Spleen (tissue), 7 donors: ENCODE data around the gene ZDHHC13.

GRCh38 chr11:18408439-18409248 is 3.5 kb upstream of the LDHC start:
- PRO-cap, 4 experiments, result peak in 1 of 4 experiments; most common plus-strand start chr11:18408967 (in 1)
- RAMPAGE, long total RNA, 4 experiments, result no peak in any of the 4 experiments

DNA sequence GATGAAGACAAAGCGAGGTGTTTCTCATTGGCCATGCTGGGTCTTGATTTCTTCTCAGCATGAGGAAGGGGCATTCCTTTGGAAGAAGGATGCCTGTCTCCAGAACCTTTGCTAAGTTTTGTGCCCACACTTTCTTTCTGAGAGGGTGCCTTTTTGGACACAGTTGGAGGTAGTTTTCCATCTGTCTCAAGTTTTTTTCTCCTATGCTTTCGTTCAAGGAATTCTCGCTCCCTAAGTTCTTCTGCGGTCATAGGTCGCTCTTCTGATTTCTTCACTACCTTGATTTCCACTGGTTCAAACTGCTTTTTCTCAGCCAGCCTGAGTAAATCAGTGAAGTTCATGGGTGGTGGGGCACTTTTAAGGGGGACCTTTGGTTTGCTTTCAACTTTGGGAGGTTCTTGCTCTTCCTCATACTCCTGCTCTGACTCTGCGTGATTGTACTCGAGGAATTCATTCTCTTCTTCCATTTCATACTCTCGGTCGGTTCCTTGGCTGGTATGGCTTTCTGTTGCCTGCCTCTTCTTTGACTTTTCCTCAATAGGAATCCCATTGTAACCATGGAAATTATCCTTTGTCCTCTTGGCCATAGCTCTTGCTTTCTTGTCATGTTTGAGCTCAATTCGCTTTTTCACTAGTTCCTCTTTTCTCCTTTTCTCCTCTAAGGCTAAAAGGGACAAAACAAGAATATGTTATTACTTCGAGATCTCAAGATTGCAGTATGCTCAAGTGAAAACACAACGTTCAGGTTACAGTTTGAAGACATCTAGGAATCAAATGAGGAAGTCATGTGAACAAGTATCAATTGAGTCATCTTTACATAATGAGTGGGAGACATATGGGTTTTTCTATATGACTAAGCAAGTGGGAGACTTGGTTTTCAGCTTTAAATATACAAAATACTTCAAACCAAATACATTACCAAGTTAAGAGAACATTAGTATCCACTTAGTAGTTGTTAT is 16.1 kb downstream of the MISFA start:
- PRO-cap, 4 experiments, result no peak in any of the 4 experiments
- RAMPAGE, long total RNA, 4 experiments, result no peak in any of the 4 experiments

- PRO-cap, 4 experiments, result peak in 3 of 4 experiments; most common plus-strand start chr11:18672454 (in 3)
- RAMPAGE, long total RNA, 4 experiments, result no peak in any of the 4 experiments
These were observed 26.4 kb upstream of the TMEM86A start for GRCh38 chr11:18672146-18672579.

- PRO-cap, 4 experiments, result peak in 4 of 4 experiments; most common plus-strand start chr11:19117179 (in 3); most common minus-strand start chr11:19117677 (in 1)
- RAMPAGE, long total RNA, 4 experiments, result start-site peak on the plus strand in 3 of 4 experiments, at chr11:19117155-19117181 at its widest, 89 to 117 reads per replicate
These were observed at the start of gene ZDHHC13 for GRCh38 chr11:19117047-19118157. Gene ZDHHC13 (plus strand): TSS chr11:19117168.

DNA sequence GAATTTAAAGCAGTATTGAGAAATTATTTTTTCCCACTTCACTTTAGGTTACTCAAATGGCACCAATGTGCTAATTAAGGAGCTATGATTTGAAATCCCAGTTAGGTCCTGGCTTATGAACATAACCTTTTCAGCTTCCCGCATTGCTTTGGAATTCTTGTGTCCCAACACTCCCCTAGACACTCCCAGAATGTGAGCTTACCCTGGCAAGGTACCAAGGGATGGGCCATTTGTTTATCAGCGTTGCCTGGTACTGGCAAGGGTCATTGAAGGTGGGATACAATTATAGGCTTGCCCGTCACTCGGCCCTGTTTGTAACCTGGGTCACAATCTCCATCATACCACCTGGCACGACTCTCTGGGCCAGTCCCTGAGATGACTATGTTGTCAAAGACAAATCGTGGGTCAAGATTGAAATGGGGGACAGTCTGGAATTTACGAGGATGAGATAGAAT is 5.4 kb downstream of the CSRP3 start:
- PRO-cap, 4 experiments, result no peak in any of the 4 experiments
- RAMPAGE, long total RNA, 4 experiments, result no peak in any of the 4 experiments

DNA sequence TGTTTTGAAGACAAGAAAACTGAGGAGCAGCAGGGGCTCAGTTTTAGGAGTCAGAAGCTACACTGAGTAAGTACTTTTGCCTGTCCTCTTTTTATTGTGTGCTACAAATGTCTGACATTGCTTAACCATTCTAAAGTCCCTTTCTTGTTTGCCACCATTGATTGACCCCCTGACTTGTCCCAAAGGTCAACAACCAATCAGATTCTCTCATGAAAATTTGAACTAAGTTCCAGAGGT is 101.2 kb upstream of the E2F8 start:
- PRO-cap, 4 experiments, result no peak in any of the 4 experiments
- RAMPAGE, long total RNA, 4 experiments, result no peak in any of the 4 experiments

DNA sequence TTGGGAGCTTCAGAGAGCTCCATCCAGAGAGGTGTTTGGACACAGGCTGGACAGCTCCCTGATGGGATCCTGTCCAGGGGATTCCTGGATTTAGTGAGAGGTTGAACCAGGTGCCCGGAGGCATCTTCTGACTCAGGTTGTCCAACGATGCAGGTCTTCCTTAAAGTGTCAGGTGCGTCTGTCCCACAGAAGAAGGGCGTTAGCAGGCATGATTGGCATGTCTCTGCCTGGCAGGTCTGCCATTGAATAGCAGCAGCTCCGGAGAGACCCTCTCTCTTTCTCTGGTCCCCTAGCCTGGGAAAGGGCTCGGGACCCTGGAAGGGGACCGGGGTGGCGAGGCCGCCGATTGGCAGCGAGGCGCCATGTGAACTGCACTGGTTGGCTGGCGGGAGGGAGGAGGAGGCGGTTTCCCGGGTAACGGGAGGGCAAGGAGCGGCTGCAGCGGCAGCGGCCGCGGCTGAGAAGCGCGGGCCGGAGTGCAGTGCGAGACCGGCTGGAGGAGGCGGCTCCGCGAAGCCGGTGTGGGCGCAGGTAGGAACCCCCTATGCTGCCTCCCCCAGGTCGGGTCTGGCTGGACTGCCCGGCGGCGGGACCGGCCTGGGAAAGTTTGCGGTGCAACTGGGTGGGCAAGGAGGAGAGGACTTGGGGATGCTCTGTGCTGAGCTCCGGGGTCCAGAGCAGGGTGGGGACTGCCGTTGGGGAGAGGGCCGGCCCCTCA is 104.2 kb upstream of the E2F8 start:
- PRO-cap, 4 experiments, result peak in 1 of 4 experiments; most common plus-strand start position 447 of the sequence (in 1)
- RAMPAGE, long total RNA, 4 experiments, result start-site peak on the plus strand in 1 of 4 experiments, centred at position 459 of the sequence, 13 reads per replicate

GRCh38 chr11:19368826-19369580 is 128.3 kb upstream of the E2F8 start:
- PRO-cap, 4 experiments, result no peak in any of the 4 experiments
- RAMPAGE, long total RNA, 4 experiments, result no peak in any of the 4 experiments

GRCh38 chr11:19370433-19370909 is 129.7 kb upstream of the E2F8 start:
- PRO-cap, 4 experiments, result no peak in any of the 4 experiments
- RAMPAGE, long total RNA, 4 experiments, result no peak in any of the 4 experiments

GRCh38 chr11:19442039-19442857 is 201.5 kb upstream of the E2F8 start:
- PRO-cap, 4 experiments, result no peak in any of the 4 experiments
- RAMPAGE, long total RNA, 4 experiments, result no peak in any of the 4 experiments

- PRO-cap, 4 experiments, result no peak in any of the 4 experiments
- RAMPAGE, long total RNA, 4 experiments, result no peak in any of the 4 experiments
These were observed 148.4 kb upstream of the NAV2 start for GRCh38 chr11:19564063-19564872.

DNA sequence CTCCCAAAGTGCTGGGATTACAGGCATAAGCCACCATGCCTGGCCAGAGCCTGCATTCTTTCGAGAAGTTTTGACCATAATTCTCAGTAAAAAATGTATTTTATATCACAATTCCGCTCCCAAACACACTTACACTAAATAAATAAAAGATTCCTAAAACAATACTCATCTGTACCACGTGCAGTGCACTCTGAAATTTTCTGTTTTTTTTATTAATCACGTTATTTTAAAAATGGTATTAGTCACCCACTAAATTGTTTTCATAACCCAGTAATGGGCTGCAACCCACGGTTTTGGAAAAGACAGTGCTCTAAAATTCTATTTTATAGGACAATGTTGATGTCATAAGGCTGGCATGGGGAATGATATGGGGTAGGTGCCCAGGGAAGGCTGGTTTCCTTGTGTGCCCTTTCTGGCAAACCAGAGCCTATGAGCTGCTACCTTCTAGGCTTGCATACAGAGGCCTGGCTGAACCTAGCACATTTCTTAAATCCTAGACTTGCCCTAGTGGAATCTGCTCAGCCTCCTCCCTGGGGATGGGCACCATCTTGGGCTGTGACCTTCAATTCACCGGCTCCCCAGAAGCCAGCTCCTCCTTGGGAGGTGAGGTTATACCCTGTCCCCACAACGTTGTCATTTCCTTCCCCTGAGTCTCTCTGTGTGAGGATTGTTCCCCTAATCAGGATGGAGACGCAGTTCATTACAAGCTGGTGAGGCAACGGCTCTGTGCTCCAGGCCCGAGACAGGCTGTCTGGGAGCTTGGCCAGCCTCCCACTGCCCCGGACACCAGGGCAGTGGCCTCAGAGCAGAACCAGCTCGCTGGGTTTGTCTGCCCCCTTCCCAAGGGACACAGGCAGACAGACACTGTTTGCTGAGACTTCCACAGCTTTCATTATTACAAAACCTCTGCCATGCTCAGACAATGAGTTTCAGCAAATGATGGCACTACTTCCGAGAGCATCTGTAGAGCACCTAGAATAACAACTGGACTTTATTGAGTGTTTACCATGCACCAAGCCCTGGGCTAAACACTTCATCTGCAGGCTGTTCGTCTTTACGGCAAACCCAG is 116.5 kb upstream of the NAV2 start:
- PRO-cap, 4 experiments, result no peak in any of the 4 experiments
- RAMPAGE, long total RNA, 4 experiments, result no peak in any of the 4 experiments

GRCh38 chr11:19673700-19674801 is 38.6 kb upstream of the NAV2 start:
- PRO-cap, 4 experiments, result no peak in any of the 4 experiments
- RAMPAGE, long total RNA, 4 experiments, result no peak in any of the 4 experiments

DNA sequence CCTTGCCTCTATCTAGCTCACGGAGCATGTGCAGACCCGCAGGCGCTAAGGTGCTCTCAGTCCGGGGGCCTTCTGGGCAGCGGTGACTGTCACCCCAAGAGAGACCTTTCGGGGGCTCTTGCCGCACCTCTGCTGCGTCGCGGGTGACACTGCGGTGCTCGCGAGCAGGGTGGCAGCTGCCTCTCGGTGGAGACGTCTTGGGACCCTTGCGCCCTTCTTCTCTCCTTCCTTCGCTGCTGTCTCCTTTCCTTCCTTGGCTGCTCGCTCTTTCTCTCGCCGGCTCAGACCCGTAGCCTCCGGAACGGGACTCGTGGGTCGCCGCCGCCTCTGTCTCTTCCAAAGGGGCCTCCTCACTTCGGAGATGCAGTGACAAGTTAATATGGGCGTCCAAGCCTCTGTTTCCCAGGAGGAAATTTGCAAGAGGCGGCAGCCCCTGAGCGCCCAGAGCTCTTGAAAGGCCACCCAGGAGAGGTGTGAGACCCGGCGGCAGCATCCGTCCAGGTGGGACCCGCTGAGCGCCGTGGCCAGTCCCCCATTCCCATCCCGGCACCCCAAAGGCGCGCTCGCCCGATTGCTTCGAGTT is 416 bp downstream of the NAV2 start:
- PRO-cap, 4 experiments, result no peak in any of the 4 experiments
- RAMPAGE, long total RNA, 4 experiments, result no peak in any of the 4 experiments

- PRO-cap, 4 experiments, result no peak in any of the 4 experiments
- RAMPAGE, long total RNA, 4 experiments, result no peak in any of the 4 experiments
These were observed 27.2 kb downstream of the NAV2 start for GRCh38 chr11:19739653-19740437.

GRCh38 chr11:19753481-19753850 is 40.8 kb downstream of the NAV2 start:
- PRO-cap, 4 experiments, result no peak in any of the 4 experiments
- RAMPAGE, long total RNA, 4 experiments, result no peak in any of the 4 experiments

- PRO-cap, 4 experiments, result no peak in any of the 4 experiments
- RAMPAGE, long total RNA, 4 experiments, result no peak in any of the 4 experiments
These were observed 118.9 kb downstream of the DBX1 start for GRCh38 chr11:20041379-20041854.

DNA sequence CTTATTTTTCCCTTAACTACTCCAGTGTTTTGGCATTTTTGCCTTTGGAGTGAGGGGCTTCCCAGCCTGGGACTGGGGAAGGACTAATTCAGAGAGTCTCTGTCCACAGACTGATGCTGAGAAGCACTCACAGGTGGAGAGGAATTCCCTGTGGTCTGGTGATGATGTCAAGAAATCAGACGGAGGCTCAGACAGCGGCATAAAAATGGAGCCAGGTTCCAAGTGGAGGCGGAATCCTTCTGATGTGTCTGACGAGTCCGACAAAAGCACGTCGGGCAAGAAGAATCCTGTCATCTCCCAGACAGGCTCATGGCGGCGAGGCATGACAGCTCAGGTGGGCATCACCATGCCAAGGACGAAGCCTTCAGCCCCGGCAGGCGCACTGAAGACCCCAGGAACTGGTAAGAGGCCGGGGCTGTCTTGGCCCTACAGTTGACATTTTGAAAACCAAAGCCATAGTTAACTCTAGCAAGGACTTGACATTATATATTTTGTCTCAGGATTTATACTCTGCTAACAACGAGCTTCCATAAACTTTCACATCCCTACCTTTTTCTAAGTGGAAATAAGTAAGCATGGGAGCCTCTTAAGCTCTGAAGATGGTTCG is 116.3 kb downstream of the DBX1 start:
- PRO-cap, 4 experiments, result peak in 2 of 4 experiments; most common plus-strand start position 142 of the sequence (in 2)
- RAMPAGE, long total RNA, 4 experiments, result no peak in any of the 4 experiments

DNA sequence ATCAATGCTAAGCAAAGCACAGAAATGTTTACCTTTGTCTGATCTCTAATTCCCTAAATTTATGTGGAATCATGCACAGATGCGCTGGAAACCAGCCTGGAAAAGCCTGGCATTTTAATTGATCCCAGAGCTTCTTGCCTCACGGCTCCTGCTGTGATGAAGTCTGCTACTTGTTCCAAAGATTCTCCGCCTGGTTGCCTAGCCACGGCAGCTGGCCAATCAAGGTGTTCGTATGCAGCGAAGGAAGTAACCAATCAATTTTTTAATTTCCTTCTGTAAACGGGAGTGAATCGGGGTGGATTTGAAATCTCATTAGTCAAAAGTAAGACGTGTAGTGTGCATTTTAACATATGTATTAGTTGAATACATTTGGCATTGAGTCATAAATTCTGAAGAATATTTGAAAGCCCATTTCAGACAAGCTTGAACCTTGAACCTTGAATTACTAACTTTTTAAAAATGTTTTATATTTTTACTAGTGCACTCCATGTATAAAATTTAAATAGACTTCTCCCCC is 133.7 kb downstream of the FANCF start:
- PRO-cap, 4 experiments, result no peak in any of the 4 experiments
- RAMPAGE, long total RNA, 4 experiments, result no peak in any of the 4 experiments

- PRO-cap, 4 experiments, result peak in 3 of 4 experiments; most common plus-strand start chr11:23035573 (in 3)
- RAMPAGE, long total RNA, 4 experiments, result no peak in any of the 4 experiments
These were observed 175.1 kb upstream of the CCDC179 start for GRCh38 chr11:23035353-23035845.